ENCODE measurements around the genes TSN and TEX51.

- PRO-cap, 2 experiments: peak in 1 of 2 experiments; most common plus-strand start chr2:121708298 (in 1)
Measured at GRCh38 chr2:121708171-121708391, 28.6 kb downstream of the NIFK start.

GRCh38 chr2:121755222-121756154 is at the start of gene TSN:
TSN (plus strand) TSS chr2:121755651.
- PRO-cap, 2 experiments: peak in 2 of 2 experiments; most common plus-strand start chr2:121755662 (in 2); most common minus-strand start chr2:121755435 (in 1)

DNA sequence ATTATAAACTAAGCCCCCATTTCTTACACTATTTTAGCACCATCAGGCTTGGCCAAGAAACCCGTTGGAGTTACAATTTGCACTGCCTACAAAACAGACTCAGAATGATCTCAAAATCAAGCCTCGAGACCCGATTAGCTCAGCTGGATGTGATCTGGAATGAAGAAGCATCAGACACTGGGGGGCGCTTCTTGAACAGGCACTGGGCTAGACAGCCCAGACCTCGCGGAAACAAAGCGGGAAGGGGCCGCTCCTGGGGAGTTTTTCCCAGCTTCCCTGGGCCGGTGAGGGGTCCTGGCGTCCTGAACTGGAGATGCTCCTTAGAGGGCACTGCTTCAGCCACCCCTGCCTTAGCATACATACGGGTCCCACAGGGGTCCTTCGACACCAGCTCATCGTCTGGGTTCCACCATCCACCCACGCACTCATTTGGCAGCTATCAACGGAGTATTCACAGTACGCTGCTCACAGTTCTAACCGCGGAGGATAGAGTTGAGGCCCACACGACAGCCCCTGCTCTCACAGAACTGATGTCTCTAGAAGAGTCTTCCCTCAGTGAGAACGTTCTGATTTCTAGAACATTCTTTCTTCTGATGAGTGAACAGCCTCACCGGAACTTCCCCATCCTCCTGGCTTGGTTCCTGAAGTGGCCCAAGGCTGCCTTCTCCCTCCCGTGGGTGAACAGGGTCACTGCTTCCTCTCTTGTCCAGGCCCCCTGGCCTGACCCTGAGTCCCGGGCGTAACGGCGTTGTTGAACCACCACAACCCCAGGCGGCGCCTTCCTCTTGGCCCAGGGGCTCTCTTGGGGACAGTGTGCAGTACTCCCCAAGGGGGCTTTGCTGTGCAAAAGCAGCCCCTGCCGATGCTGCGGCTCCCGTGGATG is 146.9 kb downstream of the TSN start:
- PRO-cap, 2 experiments: no peak in any of the 2 experiments

GRCh38 chr2:121975015-121975508 is 219.6 kb downstream of the TSN start:
- PRO-cap, 2 experiments: no peak in any of the 2 experiments

- PRO-cap, 2 experiments: no peak in any of the 2 experiments
Measured at GRCh38 chr2:122660729-122661280, 905.4 kb downstream of the TSN start.

- PRO-cap, 2 experiments: no peak in any of the 2 experiments
Measured at GRCh38 chr2:122808189-122808618, 1052.8 kb downstream of the TSN start.

DNA sequence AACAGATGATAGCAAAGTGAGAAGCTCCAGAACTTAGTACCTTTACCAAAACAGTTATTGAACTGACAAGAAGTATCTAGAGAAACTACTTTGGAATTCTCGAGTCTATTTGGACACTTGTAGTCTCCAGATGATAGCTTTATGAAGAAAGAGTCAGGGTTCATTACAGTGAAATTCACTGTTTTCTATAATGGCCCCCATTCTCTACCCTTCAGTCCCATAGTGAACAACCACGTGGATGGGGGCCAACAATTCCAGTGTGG is 695.0 kb upstream of the CNTNAP5 start:
- PRO-cap, 2 experiments: no peak in any of the 2 experiments

GRCh38 chr2:126247666-126248093 is 408.3 kb upstream of the GYPC start:
- PRO-cap, 2 experiments: no peak in any of the 2 experiments

DNA sequence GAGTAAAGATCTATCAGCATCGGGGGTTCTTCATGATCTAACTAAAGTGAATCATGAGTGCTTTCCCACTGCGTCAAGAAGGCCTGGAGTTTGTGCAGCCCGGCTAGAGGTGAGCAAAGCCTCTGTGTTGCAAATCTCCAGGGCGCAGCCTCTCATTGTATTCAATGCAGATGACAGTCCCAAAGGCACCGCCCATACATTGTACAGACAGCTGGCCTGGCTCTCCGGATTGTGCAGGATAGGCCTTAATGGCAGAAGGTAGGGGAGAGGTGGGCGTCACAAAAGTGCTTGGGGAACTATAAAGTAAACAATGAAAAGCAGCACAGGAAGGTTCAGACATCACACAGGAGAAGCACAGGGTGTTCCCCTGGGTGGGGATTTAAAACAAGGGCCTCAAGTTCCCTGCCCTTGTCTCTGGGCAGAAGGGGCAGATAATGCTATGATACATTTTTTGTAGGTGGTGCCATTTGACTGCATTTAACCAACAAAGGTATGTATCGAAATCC is 860 bp upstream of the GYPC start:
- PRO-cap, 2 experiments: no peak in any of the 2 experiments

DNA sequence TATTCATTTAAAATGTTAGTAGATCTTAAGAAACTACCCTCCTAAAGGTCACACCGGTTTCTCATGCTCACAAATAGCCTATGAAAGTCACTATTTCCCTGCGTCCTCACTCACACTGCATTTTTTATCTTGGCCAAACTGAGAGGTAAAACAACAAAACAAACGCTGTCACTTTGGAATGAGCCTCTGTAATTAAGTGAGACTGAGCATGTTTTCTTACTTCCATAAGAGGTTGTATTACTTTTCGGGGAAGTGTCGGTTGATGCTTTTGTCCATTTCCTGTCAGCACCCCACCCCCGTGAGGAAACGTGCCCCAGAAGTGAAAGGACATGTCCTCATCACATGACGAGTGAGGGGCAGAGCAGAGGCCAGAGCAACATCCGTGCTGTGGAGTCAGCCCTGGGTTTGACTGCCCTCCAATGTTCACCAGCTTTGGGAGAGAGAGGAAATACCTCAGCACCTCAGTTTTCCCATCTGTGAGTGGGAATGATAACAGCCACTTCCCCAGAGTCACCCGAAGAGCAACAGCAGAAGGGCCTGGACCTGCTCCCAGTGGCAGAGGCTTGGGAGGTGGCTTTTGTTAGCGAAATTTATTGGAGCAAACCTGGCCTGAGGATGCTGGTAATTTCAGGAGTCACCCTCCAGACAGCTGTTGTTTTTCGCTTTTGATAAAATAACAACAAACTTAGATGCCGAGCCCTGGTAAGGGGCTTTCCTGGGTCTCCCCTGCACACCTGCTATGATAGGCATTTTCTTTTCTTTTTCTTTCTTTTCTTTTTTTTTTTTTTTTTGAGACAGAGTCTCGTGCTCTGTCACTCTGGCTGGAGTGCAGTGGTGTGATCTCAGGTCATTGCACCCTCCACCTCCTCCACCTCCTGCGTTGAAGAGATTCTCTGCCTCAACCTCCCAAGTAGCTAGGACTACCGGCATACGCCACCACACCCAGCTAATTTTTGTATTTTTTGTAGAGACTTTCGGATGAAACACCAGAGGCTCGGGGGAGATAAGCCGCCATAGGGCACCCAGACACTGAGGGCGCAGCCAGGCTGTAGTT is 3.4 kb downstream of the GYPC start:
- PRO-cap, 2 experiments: no peak in any of the 2 experiments

DNA sequence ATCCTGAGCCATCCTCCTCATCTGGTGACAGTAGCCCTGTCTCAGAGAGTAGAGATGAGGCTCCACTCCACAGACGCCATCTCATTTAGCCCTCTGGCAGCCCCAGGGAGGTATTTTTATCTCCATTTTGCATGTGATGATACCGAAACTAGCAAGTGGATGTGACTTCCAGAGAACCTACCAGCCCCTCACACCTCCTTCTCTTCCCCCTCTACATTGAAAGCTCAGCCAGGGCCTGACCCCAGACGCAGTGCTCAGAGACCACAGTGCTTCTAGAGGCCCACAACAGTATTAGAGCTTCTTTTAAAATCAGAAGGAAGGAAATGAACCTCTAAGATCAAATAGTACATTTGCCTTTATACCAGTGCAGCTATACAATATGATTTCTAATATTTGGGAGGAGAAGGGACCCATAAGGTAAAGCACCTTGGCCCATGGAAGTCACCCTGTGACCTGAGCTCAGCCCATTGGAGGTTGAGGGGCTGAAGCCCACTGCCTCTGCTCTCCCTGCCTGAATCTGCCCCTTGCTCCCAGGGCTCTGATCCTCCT is 8.4 kb downstream of the GYPC start:
- PRO-cap, 2 experiments: no peak in any of the 2 experiments

DNA sequence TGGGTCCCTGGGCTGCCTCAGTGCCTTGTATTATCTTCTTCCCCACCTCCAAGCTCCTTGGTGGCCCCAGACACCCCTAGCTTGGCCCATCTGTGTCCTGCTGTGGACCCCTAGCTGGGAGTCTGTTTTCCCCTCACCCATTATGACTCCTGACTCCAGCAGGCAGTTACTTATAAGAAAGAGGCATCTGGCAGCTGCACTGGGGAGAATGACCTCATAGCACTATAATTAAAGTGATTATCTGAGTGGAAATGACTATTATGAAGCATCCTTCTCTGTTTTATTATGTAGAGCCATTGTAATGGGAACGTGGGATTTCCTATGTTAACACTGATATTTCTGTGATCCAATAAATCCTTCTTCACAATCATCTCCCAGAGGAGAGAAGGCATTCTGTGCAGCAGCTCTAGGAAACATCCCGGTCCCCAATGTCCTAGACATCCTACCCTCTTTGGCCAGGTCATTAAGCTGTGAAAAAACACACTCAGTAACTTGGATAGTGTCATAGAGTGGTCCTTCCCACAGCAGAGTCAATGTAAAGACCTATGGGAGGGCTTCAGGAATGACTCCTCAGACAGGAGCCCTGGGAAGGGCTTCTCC is 36.4 kb downstream of the GYPC start:
- PRO-cap, 2 experiments: no peak in any of the 2 experiments

DNA sequence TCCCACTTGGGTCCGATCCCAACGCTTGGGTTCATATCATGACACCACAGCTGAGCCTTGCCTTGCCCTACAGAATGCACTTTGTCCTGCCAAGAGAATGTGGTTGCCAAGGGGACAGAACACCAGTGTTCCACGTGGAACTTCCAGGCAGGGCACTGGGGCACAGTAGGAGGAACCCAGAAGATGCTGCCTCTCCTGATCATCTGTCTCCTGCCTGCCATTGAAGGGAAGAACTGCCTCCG is at the start of gene TEX51:
TEX51 (plus strand) TSS at position 155 of the 242 bp plus-strand sequence.
- PRO-cap, 2 experiments: no peak in any of the 2 experiments

DNA sequence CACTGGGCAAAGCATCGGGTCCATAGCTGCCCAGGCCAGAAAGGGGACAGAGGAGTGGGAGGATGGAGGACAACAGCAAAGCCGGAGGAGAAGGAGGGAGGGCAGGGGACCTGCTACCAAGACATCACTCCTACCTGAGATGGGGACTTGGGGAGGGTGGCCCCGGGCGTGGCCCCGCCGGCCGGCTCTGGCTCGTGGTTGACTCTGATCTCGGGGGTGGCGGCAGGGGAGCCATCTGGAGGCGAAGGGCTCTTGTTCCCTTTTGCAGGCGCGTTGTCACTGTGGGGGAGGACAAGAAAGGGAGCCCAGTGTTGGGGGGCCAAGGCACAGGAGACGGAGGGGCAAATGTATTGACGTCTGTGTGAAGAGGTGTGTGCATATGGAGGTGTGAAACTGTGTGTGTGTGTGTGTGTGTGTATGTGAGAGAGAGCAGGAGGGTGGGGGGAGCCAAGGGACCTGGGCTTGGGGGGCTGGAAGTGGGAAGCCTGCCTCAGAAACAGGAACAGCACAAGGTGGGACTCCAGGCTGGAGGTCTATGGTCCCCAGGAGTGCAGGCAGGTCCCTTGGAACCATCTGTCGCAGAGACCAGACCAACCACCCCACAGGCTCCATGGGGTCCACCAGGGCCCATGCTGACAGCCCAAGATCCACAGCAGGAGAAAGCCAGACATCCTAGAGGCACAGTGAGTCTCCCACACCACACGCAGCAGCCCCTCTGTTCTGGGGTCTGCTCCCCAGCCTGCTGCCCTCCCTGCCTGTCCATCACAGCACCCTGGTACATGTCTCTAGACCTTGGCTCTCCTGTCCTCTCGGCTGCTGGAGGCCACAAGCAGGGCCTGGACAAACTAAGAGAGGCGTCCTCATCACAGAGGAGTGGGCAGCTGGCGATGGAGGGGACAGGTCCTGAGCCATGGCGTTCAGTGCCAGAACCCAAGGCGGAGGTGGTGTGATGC is 47.8 kb downstream of the BIN1 start:
- PRO-cap, 2 experiments: no peak in any of the 2 experiments

DNA sequence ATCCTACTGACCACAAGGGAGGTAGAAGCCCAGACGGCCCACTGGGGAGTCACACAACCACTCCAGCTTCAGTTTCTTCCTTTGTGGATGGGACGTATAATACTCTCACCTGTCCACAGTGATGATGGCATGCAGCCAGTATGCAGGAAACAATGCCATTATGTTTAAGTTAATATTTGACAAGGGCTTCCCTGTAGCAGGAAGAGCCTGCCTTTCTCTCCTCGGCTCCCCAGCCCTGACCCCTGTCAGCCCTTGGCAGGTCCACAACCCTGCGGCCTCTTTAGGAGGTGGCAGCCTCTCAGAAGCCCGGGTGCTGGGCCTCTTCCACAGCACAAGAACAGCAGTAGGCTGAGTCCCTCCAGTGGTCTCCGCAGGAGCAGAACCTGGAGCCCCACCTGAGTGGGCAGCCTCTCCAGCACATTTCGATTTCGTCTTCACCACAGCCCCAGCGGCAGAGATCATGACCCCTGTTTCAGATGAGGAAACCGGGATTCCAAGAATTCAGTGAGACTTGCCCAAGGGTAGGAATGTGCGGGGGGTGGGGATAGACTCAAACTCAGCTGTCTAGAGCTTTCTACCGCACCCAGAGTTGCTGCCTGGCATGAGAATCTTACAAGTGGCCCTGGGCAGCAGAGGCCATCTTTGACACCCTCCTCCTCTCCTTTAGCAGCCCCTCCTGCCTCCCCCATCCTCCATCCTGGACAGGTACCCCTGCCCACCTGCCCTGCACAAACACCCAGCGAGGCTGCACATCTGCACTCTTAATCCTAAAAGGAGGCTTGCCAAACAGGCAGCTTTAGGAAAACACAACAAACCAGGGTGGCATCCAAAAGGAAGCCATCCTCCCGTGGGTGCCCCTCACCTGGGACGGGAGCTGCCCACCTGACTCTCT is 6.2 kb downstream of the BIN1 start:
- PRO-cap, 2 experiments: peak in 1 of 2 experiments; most common plus-strand start position 301 of the sequence (in 1); most common minus-strand start position 83 of the sequence (in 1)

GRCh38 chr2:127218629-127218994 is 1.5 kb downstream of the CYP27C1 start:
- PRO-cap, 2 experiments: no peak in any of the 2 experiments

- PRO-cap, 2 experiments: no peak in any of the 2 experiments
Measured at GRCh38 chr2:127373667-127374799, 13.7 kb downstream of the MAP3K2 start.

DNA sequence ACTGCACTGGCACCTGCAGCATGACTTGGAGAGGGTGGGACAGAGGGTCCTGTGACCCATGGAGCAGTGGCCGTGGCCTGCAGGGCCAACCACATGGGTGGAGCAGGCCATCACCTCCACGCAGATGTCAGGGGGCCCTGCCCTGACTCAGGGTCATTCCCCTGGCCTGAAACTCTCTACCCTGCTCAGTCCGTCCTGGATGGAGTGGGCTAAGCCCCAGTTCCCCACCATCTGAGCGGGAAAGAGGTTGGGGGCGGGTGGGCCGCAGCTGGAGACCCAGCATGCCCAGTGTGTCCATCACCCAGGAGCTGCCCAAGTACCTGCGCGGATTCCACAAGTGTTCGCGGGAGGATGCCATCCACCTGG is 10.6 kb upstream of the GPR17 start:
- PRO-cap, 2 experiments: no peak in any of the 2 experiments

- PRO-cap, 2 experiments: no peak in any of the 2 experiments
Measured at GRCh38 chr2:127639996-127640795, 5.8 kb upstream of the GPR17 start.

DNA sequence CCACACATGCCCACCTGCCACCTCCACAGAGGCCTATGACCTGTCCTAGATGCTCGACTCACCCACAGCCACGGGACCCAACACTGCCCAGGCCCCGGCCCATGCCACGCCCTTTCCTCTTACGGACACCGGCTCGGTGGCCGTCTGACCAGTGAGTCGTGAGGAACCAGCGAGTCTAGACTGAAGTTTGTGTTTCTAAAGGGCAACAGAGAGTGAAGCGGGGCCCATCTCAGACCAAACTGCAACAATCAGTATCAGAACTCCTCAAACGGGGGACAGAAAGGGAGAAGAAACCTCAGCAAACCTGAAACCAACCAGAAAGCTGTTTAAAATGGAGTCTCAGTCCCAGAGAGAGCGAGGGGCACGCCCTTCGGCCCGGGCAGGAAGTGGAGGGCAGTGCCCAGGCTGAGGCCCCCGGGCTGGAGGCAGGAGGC is 706 bp downstream of the GPR17 start:
- PRO-cap, 2 experiments: no peak in any of the 2 experiments